Amniotic epithelial cell (primary cell): ENCODE measurements around a stretch of chr18.

DNA sequence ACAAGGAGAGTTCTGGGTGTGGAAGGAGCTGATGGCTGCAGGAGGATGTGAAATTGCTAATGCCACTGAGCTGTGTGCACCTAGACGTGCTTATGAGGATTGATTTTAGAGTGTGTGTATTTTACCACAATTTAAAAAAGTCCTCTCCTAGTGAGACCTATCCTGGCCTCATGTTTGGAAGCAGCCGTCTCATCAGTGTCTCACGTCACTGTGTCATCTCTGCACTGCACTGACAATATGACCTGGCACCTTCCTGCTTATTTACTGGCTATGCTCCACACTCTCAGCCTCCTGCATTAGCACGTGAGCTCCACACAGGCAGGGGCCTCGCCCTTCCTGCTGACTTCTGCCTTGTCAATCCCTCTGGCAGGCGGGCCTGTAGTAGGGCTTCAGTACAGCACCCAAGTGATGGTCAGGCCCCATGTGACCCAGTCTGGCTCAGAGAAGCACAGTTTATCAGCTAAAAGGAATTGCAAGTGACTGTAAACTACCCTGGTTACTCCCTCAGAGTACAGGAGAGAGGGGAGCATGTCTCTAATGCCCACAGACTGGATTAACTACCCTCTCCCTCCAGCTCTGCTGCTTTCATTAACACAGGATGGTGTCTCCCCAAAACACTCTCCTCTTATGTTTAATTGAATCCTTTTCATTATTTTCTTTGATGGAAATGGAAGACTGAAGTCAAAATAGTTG lies 8.2 kb upstream of the MBP start:
- RRBS, result no CpG with 5 or more reads among the region's 6 CpGs

GRCh38 chr18:77853864-77854193 lies 604.2 kb downstream of the GALR1 start:
- RRBS, result 88% methylated on average over 3 of the region's 12 CpGs

DNA sequence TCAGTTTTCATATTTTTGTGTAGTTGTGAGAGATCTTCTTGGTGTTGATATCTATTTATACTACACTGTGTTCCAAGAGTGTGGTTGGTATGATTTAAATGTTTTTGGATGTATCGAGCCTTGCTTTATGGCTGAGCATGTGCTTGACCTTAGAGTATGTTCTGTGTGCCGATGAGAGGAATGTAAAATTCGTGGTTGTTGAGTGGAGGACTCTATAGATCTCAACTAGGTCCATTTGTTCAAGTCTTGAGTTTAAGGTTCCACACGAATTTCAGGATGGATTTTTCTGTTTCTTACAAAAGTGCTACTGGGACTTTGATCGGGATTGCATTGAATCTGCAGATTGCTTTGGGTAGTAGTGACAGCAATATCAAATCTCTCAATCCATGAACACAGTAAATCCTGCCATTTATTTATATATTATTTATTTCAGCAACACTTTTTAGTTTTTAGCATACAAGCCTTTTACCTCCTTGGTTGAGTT lies 698.7 kb upstream of the SALL3 start:
- RRBS, result no CpG with 5 or more reads among the region's 5 CpGs

DNA sequence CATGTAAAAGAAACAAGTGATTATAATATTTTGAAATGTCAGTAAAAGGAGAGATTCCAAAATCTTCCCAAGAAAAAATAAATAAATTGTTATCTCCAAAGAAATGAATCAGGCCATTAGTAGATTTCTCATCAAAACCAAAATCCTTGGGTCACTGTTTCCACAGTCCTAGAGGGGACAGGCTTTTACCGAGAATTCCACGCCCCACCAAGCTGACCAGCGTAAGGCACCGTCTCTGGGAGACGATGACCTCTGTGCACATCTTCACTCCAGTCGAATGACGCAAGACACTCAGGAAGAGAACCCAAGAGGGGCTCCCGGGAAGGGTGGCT lies 573.0 kb upstream of the SALL3 start:
- RRBS, result no CpG with 5 or more reads among the region's 8 CpGs

DNA sequence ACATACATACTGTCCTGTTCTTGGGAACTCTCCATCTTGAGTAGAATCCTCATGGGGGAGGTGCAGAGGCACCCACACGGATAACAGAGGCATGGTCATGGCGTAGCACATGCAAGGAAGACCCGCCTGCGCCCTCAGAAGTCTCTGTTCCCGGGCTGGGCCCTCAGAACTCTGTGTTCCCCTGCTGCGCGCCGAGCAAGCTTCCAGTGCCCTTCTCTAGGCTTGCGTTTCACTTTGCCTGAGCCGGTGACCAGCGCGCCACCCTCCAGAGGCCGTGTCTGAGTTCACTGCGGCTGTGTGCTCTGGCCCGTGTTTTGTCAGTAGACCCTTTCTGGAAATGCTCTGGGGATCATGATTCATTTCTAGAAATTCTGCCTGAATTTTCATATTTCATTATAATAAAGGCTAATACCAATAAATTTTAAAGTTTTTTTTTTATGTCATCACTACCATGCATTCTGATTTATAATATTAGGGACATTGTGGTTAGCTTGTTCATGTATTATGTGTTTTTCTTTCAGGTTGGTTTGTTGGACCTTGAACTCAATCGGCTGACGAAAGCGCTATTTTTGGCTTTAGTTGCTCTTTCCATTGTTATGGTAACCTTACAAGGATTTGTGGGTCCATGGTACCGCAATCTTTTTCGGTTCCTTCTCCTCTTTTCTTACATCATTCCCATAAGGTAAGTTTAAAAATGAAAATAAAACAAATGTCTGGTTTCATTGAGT lies 142.7 kb upstream of the NFATC1 start:
- RRBS, result 95% methylated on average over 2 of the region's 20 CpGs

DNA sequence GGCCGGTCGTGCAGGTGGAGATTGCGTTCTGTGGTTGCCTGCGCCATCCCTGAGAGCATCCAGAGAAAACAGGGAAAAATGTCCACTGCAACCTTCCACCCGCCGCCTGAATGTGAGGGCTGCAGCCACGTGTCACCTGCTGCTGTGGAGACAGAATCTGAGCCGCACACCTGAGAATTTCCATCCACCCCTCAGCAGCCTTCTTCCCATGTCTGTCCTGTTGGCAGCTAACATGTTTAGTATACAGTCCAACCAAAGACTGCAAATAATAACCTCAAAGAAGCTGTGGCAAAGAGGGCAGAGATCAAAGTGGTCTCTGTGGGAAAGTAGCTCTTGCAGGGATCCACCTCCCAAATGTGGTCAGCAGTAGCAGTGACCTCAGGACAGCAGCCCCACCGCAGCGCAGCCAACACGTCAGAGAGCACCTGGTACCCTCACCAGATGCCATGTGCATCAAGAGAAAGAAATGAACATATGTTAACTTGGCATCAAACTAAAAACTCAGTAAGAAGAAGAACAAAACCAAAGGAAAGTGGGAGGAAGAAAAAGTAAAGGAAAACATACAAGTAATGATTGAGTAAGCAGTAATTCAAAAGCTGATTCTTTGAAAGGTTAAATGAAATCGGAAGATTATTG lies 79.4 kb upstream of the NFATC1 start:
- RRBS, result no CpG with 5 or more reads among the region's 12 CpGs

GRCh38 chr18:79326734-79327021 lies 69.1 kb upstream of the NFATC1 start:
- RRBS, result no CpG with 5 or more reads among the region's 6 CpGs

DNA sequence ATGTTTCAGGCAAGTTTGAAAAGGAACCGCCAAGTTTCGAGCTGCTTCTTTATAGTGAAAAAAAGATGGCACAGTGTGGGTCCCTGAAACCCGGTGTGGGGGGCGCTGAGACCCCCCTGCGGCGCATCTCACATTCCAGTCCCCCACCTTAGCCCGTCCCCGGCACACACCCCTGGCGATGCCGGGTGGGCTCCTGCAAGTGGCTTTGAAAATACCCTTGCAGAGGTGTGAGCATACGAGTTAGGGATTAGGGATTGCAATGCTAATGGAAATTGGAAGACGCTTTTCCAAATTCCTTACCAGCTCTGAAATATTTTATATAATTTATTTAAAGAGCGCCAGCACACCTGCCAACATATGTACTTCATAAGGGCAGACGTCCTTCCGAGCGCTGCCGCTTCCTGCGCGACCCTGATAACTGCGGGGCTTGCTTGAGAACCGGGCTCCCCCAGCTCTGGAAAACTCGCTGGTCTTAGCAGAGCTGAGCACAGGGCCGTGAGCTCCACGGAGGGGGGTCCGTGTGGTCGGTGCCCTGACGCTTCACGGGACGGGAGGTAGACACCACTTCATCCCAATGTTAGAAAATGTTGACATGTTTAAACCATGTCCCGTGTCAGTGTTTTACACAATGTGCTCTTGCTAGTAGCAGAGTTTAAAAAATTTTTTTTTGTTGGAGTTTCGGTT lies 1.4 kb downstream of the NFATC1 start:
- RRBS, result 13% methylated on average over 6 of the region's 31 CpGs

DNA sequence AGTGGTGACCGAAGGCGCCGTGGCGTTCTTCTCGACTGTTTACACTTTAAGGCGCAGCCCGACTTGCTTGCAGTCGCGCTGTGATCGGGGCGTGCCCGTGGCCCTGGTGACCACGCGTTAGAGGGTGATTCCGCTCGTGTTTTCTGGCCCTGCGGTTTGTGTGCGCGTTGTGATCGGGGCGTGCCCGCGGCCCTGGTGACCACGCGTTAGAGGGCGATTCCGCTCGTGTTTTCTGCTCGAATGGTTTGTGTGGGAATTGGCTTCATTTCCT lies 91.9 kb downstream of the NFATC1 start:
- RRBS, result no CpG with 5 or more reads among the region's 29 CpGs

DNA sequence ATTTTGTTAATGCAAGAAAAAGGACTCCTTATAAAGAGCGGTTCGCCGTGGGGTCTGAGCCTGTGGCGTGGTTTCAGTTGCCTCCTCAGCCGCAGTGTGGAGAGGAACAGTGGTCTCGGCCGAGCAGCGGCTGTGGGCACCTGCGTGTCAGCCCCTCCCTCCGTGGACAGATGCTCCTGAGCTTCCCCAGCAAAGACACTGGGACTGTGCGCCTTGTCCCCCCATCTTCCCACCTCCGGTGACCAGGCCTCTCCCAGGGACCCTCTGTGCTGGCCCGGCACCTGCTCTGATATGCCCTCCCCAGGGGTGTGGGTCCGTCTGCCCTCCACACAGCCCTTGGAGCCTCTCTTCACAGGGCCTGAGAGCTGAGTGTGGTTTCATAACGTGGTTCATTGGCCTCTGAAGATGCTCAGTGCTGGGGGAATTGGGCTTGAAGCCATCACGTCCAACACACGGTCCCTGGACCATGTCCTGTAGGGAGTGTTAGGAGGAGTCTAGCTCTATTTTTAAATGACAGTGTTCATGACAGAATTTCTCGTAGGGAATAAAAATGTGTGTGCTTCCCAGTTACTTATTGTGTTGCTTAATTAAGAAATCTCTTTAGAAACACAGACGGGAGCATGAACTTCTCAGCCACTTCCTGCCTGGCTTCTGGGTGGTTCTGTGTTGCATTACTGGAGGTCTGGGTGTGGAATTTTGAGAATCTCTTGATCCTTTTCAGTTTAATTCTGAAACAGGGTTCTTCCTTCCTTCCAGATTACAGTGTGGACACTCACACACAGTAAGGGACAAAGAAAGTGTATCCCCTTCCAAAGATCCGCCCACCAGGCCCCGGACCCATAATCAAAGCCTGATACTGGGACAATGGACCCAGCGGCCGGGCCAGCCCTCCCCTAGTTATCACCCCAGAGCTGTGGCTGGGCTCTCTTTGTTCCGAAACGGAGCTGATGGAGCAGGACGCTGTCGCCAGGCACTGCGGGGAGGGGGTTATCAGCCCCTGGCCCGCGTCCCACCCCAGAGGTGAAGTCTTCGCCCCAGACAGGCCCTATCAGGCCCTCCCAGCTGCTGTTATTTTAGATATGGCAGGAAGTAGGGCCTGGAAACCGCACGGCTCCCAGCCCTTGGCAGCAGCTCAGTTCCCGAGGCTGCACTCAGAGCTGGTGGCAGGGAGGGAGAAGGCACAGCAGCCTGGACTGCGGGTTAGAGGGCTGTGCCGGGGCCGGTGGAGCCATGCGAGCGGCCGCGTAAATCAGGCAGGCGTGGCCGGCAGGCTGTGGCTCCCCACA lies 110.9 kb downstream of the NFATC1 start:
- RRBS, result 31% methylated on average over 8 of the region's 43 CpGs

DNA sequence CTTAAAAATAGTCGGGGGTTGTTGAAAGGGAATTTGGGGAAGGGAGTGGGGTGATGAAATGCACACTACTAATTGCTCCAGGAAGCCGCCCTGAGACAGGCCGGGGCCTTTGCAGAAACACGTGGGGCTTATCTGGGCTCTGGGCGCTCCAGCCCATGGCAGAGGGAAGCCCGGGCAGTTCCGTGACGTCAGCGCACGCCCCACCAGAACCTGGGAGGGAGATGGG lies 130.9 kb downstream of the NFATC1 start:
- RRBS, result 43% methylated on average over 4 of the region's 10 CpGs

GRCh38 chr18:79577863-79578189 lies 101.8 kb upstream of the CTDP1 start:
- RRBS, result no CpG with 5 or more reads among the region's 15 CpGs

DNA sequence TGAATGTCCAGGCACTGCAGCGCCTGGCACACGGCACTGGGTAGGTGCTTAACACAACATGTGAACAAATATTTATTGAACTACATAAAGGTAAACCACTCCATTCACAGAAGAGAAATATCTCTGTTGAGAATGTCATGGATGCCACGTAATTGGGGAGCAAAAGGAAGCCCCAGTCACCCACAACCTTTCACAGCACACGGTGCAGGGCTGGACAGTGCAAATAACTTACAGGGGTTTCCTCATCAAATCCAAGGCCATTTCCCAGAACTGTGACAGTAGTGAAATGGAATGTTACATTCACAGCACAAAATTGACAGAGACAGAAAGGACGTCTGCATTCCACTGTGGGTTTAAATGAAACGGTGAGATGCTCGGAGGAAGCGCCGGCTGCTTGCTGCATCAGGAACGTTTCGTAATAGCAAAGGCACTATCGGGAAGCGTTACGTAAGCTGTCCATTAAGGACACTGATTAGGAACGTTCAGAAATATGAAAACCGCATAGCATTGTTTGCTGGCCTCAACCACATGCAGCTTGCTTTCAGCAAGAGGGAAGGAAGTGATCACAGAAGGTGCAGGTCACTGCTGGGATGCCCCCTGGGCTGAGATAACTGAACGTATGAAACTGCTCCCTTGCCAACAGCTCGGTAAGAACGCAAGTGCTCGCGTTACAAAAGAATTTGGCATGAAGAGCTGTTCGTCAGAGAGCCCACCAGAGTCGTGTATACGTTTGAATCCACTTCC lies 6.2 kb upstream of the KCNG2 start:
- RRBS, result no CpG with 5 or more reads among the region's 24 CpGs

DNA sequence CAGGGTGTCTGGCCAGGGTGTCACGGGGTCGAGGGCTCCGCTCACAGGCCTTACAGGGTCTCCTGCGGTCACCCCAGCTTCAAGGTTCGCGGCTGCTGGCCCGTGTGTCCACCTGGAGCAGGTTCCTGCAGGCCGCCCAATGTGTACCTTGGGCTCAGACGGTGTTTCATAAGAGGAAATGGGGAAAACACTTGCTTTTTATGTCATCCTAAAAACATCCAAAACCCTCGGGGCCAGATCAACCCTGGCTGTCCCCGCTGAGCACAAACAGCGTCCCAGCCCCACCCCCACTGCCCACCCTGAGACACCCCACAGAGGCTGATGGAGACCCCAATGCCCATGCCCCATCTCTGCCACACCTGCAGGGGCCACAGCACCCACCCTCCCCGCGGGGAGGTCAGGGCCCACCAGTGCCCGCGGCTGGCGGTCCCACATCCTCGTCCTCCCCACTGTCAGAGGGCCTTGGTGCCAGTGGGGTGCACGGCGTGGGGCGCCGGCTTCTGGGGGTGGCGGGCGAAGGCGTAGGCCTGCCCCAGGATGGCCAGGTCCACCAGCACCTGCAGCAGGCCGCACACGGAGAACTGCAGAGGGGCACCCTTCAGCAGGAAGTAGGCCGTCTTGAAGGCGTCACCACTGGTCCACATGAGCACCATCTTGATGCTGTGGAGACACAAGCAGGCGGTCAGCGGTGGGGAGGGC lies 47.8 kb downstream of the SLC66A2 start:
- RRBS, result no CpG with 5 or more reads among the region's 31 CpGs

GRCh38 chr18:79924536-79925732 lies 26.5 kb downstream of the SLC66A2 start:
- RRBS, result no CpG with 5 or more reads among the region's 28 CpGs

GRCh38 chr18:79946907-79947371 lies 4.5 kb downstream of the SLC66A2 start:
- RRBS, result no CpG with 5 or more reads among the region's 4 CpGs

DNA sequence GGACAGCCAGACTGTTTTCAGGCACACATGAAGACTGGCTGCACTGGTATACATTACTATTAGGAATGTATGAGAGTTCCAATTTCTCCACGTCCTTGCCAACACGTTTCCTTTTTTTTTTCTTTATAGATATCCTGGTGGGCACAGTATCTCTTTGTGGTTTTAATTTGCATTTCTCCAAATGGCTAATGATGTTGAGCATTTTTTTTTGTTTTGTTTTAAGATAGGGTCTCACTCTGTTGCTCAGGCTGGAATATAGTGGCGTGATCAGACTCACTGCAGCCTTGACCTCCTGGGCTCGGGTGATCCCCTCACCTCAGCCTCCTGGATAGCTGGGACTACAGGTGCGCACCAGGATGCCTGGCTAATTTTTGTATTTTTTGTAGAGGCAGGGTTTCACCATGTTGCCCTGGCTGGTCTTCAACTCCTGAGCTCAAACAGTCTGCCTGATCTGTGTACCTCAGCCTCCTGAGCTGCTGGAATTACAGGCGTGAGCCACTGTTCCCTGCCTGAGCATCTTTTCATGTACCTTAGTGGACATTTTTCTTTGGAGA lies 7.5 kb downstream of the ADNP2 start:
- RRBS, result no CpG with 5 or more reads among the region's 6 CpGs

DNA sequence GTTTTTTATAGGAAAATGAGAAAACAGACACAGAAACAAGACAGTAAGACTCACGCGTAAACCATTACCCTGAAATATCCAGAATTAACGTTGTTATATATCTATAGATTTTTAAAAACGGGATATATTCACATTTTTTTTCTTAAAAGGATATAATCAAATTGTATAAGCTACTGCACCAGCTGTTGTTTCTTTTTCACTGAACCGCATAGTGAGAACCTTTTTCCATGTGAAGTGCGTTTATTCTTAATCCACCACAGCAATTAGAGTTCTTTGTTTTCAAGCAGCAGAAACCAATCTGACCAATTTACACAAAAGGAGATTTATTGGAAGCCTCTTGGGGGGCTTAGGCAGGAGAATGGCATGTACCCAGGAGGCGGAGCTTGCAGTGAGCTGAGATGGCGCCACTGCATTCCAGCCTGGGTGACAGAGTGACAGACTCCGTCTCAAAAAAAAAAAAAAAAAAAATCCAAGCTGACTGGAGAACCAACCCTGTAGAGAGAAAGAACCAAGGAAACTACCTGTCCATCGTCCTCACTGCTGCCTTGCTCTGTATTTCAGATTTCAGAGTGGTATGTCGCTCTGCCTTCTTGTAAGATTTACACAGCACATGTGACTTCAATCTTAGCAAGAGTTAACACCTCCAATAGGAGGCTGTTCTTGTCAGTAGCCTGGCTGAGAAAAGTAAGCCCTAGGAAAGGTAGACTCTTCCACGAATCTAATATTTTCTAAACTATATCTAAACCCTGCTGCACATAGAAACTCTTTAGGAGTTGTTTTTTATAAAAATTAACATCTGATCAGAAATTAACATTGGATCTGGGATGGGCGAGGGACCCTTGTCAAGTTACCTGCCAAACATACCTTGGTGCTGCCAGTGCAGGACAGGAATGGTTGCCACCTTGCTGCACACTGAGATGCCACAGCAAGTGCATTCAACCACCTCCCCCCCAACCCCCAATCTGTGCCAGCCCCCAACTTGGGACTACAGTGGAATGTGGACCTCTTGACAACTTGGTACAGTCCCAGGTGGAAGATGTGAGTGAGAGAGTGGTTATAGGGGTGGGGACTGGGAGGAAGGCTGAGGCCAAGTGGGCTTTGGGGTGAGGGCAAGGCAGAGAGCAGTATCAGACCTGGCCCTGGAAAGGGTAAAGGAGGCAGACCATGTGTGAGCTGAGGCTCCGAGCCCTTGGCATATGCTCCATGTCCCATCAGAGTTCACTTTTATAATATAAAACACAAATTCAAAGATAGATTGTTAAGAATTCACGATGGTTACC lies 10.3 kb downstream of the ADNP2 start:
- RRBS, result no CpG with 5 or more reads among the region's 15 CpGs

DNA sequence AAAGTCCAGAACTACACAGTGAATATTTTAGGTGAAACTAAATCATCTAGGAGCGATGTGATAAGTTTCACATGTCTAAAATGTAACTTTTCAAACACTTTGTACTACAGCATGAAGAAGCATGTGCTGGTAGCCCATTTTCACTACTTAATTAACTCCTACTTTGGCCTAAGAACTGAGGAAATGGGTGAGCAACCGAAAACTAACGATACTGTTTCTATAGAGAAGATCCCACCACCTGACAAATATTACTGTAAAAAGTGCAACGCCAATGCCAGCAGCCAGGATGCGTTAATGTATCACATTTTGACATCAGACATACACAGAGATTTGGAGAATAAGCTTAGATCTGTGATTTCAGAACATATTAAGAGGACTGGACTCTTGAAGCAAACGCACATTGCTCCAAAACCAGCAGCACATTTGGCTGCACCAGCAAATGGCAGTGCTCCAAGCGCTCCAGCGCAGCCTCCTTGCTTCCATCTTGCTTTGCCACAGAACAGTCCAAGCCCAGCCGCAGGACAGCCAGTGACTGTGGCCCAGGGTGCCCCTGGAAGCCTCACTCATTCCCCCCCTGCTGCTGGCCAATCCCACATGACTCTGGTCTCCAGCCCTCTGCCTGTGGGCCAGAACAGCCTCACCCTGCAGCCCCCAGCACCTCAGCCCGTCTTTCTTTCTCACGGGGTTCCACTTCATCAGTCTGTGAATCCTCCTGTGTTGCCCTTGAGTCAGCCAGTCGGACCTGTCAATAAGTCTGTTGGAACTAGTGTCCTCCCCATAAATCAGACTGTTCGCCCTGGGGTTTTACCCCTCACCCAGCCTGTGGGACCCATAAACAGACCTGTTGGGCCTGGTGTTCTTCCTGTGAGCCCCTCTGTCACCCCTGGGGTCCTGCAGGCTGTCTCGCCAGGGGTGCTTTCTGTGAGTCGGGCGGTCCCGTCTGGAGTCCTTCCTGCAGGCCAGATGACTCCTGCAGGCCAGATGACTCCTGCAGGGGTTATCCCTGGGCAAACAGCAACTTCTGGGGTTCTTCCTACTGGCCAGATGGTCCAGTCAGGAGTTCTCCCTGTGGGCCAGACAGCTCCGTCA lies 27.1 kb downstream of the ADNP2 start:
- RRBS, result no CpG with 5 or more reads among the region's 18 CpGs

- RRBS, result no CpG with 5 or more reads among the region's 4 CpGs
These were observed 63.0 kb downstream of the ADNP2 start for GRCh38 chr18:80172055-80172506.